Progenitor cell of endocrine pancreas (in vitro differentiated cells): ENCODE measurements around a stretch of chr6.

DNA sequence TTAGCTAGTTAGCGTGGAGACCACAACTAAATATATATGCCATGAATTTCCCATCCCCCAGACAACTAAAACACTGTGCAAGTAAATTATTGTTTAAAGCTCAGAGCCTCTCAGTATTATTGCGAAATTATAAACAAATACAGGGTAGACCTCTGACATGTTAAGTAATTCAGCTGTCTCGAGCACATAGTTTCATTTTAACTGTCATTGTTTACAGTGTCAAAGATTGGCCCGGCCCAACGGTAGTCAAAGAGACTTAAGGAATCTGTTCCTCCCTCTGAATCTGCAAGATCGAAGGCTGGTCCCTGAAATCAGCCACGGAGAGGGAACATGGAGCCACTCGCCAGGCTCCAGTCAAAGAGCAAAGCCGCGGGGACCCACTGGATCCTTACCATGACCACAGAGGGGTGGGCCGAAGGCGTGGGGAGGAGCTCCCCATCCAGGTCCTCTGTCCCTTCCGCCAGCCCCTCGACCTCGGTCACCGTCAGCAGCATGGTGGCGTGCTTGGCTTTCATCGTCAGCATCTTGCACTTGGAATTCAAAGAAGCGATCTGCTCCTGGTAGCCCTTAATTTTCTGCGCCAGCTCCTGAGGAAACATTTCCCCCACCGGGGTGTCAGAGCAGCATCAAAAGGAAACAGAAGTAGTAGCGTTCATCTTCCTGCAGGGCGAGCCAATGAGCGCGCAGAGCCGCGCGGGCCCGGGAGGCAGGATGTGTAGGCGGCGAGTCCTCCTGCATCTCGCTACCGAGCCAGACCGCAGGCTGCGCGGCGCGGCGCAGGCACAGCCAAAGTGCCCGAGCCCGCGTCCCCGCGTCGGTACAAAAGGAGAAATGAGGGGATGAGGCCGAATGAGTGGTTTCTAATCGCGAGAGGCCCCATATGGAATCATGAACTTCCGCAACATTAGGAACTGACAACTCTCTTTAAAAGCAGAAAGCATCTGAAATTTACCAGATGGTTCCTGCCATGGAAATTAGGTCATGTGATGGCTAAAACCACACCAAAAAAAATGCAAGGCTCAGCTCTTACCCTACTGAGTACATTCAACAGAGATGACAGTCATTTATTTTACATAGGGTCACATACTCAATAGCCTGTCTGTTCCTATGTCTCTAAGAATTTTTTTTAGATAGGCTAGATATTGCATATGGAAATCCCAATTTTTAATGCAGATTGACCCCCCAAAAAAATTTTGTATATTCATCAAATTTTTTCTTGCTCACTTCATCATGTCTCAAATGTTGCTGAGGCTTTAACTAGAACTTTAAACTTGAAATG, 335.2 kb downstream of the SYNE1 start:
- PRO-cap: bidirectional peak, plus-strand start at position 753 of the sequence, minus-strand start at position 553 of the sequence

DNA sequence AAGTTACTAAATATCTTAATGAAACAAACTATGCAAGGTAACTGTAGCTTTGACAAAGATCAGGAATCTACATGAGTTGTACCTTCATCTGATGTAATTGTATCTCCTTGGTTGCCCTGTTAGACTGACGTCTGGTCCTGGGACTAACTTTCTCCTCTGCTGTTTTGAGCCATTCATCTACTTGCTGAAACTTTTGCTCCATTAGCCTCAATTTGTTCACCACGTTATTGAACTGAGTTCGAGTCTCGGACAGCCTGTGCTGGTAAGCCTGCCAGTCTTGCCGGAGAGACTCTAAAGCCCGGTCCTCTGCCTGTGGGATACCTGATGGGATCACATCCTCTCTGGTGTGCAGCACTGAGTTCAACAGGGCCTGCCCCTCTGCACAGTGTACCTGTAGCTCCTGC, 282.6 kb downstream of the SYNE1 start:
- PRO-cap: no peak

GRCh38 chr6:152378791-152379136, 258.4 kb downstream of the SYNE1 start:
- PRO-cap: no peak

GRCh38 chr6:152391121-152391634, 246.0 kb downstream of the SYNE1 start:
- PRO-cap: no peak

- PRO-cap: no peak
These were observed 165.7 kb downstream of the SYNE1 start for GRCh38 chr6:152471477-152471828.

DNA sequence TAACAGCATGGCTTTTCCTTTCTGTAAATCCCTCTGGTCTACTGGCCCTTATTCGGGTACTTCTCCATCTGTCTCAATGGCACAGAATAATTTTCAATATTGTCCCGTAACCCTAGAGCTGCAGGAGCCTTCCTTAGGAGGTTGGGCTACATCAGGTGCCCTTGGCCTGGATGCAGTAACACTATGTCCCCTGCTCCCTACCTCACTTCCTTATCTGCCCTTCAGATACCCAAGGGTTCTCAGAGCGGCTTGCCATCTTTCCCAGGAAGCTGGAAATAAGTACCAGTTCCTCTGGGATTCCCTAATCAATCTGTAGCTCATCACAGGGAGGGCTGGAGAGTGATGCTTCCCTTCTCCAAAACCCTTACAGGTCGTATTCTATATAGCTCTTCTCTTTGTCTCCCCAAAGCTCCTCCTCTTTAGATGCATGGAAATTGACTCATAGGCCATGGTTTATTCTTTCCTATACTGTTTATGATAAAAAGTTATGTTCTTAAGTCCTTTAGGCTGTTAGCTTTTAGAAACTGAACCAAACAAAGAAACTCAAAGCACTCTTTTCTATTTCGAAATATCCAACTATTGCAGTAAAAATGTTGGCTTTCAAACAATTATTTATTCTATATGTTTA, 4.2 kb downstream of the MYCT1 start:
- PRO-cap: no peak

DNA sequence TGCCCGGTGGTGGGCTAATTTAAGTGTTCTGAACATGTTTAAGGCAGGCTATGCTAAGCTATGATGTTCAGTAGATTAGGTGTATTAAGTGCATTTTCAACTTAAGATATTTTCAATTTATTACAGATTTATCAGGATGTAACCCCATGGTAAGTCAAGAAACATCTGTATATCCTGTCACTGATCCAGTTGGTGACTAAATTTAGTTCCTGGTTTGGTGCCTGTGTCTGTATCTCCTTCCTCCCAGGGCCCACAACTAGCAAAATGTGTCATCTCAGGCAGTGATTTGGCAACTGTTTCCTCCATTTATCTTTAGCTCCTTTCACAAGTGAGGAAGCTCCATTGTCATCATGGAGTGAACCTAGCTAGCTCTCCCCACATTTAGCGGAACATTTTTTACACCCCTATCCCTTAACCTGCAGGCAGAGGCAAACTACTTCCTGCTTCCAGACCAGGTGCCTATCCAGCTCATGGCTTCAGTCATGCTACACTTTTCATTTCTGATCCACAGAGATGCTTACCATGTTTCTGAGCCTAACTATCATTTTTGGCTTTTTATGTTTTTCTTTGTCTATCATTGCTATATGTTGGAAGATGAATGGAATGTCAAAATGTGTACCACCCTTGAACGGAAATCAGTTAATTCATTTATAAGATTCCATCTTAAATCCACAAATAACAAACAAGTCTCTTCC, 99.5 kb downstream of the IPCEF1 start:
- PRO-cap: no peak

DNA sequence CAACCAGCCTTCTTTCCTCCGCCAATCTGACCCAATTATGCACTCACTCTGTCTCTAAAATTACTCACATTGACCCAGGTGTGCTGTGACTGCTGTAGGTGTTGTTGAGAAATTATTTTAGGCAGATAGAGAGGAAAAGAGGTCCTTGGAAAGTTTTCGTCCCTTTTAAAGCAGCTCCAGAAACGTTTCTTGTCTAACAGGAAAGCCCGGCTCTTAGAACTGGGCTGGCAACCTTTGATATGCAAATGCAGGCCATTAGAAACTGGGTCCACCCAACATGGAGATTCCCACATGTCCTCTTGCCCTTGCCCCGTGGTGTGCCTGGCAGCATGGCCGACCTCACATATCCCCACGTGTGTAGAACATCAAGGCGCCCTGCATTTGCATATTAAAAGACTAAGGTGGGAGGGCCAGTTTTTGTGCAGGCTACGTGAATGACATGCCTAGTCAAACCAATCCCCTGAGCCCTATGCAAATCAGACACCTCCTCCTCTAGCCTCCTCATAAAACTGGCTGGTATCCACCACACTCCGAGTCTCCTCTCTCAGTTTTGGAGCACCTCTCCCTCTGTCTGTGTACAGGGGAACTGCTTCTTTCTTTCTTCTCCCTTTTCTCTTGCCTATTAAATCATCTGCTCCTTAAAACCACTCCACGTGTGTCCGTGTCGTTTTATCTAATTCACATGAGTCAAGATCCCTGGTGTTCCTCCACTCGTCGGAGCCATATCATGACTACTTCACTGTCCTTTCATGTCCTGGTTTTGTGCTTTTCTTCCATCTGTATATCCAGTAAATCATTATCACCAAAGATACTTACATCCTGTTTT, 12.8 kb downstream of the IPCEF1 start:
- PRO-cap: no peak

GRCh38 chr6:154487273-154487944, 23.1 kb downstream of the CNKSR3 start:
- PRO-cap: no peak

DNA sequence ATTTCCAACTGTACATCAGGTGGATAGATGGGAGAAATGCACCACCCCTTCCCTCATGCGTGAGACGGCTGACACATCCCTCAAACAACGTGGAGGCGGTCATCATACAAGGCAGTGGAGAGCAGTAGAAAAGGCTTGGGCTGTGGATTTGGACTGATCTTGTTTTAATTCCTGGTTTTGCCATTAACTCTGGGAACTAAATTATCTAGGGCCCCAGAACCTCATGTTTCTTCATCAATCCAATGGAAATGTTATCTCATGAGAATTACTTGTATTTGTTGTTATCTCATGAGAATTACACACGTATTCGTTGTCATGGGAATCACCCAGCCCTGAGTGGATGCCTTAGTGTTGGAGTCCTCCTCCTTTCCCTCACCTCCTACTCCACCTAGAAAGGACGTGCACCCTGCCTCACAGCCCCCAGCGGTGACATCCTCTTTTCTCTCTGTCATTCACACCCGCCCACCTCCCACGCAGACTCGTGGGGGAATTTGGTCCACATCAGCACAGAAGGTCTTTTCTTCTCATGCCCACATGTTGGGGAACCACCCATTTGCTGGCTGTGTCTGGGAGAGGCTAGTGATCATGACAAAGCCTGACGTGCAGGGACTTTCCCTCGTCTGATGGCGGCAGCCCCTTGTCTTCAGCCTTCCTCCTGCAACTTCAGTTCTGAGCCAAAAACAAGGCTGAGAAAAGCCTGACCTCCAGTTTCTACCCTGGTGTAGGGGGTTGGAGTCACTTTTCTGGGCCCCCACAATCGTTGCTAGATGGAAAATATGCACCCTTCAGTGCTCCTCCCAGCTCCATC, 95.9 kb upstream of the CNKSR3 start:
- PRO-cap: no peak

DNA sequence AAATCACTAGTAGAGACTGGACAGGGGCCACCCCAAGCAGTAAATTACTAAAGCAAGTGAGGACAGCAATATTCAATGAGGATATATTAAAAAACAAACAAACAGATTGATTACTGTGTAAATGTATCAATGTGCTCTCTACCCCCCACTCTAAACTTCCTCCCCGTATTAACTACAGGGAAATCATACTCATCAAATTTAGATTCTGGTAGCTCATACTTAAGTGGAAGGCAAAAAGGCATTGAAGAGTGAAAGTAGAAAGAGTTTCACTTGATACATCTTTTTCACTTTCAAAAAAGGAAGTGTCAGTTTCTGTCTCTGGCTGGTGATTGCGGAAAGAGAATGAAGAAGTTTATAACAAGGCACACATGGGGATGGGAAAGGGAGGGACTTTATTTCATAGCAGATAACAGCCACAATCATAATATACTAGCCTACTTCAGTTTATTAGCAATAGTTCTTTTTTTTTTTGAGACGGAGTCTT, 49.1 kb upstream of the SCAF8 start:
- PRO-cap: no peak

- PRO-cap: no peak
These were observed 96.0 kb downstream of the TIAM2 start for GRCh38 chr6:155091174-155091480.

- PRO-cap: no peak
These were observed 74.9 kb upstream of the CLDN20 start for GRCh38 chr6:155188698-155189570.

GRCh38 chr6:155216574-155217234, 47.1 kb upstream of the CLDN20 start:
- PRO-cap: no peak

GRCh38 chr6:155694161-155694631, 238.6 kb upstream of the NOX3 start:
- PRO-cap: no peak

DNA sequence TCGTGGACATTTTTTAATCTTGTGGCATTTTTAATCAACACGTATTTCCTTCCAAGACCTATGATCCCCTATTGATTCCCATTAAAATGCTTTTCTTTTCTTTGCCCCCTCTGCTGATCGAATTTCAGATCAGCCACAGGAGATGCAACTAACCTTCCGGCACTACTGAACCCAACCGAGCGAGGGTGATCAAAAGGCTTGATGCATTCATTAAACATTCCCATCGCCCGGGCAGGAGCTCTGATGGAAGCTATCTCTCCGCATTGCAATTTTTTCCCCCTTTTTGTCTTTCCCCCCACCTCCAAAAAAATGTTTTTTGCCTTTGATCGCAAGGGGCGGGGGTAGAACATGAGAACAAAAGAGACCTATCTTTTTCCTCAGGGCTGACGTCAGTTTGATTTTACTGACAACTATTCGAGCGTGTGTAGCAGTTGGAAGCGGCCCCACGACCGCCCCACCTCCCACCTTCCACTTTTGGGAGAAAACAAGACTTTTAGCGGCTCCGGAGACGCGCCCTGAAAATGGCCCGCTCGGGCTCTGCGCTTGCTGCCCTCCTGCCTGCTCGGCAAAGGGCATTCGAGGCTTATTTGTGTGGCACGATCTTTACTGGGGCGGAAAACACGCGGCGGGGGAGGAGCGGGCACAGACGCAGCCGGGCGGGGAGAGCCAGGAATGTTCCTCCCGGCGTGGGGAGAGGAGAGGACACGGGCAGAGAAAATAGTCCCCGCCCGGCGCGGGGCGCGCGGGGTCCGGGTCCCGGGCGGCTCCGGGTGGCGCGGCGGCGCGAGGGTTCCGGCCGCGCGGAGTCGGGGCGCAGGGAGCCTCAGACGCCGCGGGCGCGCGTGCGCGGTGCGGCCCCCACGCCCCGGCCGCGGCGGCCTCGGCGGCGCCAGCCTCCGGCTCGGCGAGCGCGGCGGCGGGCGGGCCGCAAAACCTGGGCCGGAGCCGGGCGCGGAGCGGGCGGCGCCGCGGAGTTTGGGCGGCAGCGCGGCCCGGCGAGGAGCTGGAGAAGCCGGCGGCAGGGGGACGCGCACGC, 90.3 kb upstream of the ARID1B start:
- PRO-cap: bidirectional peak, plus-strand start at position 210 of the sequence, minus-strand start at position 167 of the sequence; bidirectional peak, plus-strand start at position 413 of the sequence, minus-strand start at position 674 of the sequence

- PRO-cap: no peak
These were observed 50.2 kb downstream of the ARID1B start for GRCh38 chr6:156827359-156827755.

DNA sequence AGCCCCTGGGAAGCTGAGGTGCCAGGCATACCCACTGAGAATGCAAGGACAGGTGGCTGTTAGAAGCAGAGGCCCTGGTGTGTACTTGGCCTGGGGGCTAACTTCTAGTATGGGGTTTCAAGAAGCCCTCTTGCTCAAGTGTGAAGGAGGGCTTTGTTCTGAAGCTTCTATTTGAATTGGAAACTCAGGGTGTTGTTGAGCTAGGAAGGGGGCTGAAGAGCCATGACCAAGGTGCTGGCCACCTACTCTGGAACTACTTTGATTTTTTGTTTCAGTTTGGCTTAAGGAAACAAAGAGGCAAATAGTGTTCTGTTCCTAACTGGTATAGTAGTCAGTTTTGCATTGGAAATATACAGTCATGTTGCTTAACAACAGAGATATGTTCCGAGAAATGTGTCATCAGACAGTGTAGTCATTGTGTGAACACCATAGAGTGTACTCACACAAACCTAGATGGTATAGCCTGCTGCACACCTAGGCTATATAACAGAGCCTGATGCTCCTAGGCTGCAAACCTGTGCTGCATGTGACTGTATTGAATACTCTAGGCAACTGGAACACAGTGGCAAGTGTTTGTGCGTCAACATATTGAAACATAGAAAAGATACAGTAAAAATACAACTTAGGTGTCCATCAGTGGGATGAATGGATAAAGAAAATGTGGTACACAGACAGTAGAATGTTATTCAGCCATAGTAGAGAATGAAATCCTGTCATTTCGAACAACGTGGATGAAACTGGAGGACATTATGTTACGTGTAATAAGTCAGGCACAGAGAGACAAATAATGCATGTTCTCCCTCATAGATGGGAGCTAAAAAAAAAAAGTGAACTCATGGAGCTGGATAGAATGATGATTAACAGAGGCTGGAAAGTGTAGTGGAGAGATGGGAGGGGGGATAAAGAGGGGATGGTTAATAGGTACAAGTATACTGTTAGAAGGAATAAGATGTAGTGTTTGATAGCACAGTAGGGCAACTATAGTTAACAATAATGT, 80.5 kb downstream of the ARID1B start:
- PRO-cap: no peak

DNA sequence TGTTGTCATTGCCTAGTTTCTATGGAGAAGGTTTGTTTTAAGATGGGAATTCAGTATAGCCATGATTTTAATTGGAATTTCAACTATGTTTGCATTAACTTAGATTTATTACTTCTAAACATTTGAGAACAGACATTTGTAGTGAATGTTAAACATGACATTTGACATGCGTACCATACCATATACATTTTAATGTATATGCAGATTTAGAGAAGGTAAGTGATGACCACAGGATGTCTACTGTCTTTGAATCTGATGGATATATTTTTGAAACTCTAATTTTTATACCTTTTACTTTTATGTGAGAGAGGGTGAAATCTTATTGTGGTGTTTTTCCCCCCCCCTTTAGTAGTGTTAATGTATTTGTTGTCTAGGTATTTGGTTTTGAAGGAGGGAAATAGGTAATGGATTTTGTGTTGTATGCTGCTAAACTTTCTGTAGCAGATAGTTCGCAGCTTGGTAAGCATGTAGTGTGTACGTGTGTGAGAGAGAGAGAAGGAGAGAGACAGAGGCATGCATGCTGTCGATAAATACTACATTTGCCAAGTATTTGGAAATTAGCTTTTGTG, 159.6 kb downstream of the ARID1B start:
- PRO-cap: no peak

DNA sequence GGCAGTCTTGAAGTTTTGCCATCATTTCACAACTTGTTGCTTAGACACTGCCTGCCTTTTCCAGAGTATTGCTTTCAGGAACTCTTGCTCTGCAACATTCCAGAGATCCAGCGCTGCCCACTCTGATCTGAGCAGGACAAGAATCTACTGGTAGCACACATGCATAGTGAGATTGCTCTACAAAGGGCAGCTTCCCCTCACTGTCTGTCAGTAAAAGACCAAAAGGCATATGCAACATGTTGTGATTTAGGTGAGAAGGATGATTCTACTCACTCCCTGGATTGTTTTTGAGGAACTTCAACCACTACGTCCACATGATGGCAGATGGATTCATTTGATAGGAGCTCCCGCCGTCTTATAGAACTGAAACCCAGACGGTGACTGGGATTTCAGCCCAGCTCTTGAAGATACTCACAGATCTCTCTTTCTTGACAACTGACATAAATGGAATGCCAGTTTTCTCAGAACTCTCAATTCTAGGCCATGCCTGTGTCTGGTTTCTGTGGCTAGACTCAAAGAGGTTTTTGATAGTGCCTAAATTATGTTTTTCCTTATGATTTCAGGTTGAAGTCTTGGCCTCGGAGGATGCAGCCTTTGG, 259.2 kb downstream of the ARID1B start:
- PRO-cap: no peak